Epithelial cell of alveolus of lung (primary cell): Measurements from ENCODE around the gene BCAS4.

DNA sequence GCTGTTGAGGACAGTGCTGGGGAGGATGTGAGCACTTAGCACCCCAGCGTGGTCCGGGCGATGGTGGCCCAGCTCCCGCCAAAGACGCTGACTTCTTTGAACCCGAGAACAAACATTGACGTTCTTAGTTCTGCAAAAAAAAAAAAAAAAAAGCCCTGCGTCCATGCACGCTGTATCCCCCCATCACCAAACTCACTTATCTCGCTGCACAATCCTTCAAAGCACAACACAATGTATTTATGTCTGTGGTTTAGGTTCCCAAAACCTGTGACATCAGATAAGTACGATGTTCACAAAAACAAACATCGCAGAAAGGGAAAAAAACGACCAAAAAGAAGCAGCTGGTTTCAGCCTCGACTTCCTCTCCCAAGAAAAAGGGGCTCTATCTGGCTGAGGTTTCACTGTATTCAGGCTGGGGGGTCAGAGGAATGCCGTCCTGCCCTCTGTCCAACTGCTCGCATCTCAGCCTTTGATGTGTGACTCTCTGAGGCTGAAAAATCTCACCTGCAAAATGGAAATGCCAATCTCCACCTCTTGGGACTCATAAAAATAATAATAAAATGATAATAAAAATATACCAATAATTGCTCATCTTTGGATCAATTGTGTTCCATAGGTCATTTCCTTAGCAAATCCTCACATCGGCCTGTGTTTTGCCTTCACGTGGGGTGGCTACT lies 123.6 kb upstream of the PTPN1 start:
- RAMPAGE, long total RNA: no peak
- RRBS: no CpG with 5 or more reads among the region's 18 CpGs

- RAMPAGE, long total RNA: no peak
- RRBS: no CpG with 5 or more reads among the region's 1 CpG
Measured at GRCh38 chr20:50405689-50406138, 104.5 kb upstream of the PTPN1 start.

DNA sequence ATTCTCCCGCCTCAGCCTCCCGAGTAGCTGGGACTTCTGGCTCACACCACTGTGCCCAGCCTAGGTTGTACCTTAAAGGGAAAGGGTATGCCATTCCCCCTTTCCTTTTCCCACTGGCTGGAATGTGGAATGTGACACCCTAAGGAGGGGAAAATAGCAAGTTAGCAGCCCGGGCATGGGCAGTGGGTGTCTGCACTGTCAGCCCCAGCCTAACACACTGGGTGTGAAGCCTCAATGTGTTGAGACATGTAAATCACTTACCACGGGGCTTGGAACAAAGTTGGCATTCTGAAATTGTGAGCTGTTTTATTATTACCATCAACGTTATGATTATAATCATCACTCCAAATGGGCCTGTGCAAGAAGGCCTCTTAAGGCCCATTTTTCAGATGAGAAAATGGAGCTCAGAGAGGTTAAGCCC lies 80.7 kb upstream of the PTPN1 start:
- RAMPAGE, long total RNA: no peak
- RRBS: no CpG with 5 or more reads among the region's 5 CpGs

DNA sequence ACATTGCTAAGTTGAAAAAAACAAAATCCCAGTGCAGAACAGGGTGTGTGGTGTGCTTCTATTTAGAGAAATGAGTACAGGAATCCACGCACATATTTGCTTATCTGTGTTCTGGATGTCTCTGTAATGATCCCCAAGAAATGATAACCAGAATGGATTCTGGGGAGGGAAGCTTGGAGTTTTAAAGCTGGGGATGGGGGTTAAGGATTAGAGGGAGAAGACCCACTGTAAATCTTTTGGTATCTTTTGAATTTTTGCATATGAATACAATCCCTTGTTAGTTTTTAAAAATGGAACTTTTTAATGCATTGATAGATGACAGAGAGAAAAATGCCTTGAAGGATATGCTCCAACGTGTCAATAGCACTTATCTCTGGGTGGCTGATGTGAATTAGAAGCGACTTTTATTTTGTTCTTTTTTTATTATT lies 47.6 kb upstream of the PTPN1 start:
- RAMPAGE, long total RNA: no peak
- RRBS: no CpG with 5 or more reads among the region's 3 CpGs

GRCh38 chr20:50516406-50517090 lies 6.4 kb downstream of the PTPN1 start:
- RAMPAGE, long total RNA: no peak
- RRBS: no CpG with 5 or more reads among the region's 4 CpGs

GRCh38 chr20:50561166-50562109 lies 51.3 kb downstream of the PTPN1 start:
- RAMPAGE, long total RNA: no peak
- RRBS: no CpG with 5 or more reads among the region's 21 CpGs

DNA sequence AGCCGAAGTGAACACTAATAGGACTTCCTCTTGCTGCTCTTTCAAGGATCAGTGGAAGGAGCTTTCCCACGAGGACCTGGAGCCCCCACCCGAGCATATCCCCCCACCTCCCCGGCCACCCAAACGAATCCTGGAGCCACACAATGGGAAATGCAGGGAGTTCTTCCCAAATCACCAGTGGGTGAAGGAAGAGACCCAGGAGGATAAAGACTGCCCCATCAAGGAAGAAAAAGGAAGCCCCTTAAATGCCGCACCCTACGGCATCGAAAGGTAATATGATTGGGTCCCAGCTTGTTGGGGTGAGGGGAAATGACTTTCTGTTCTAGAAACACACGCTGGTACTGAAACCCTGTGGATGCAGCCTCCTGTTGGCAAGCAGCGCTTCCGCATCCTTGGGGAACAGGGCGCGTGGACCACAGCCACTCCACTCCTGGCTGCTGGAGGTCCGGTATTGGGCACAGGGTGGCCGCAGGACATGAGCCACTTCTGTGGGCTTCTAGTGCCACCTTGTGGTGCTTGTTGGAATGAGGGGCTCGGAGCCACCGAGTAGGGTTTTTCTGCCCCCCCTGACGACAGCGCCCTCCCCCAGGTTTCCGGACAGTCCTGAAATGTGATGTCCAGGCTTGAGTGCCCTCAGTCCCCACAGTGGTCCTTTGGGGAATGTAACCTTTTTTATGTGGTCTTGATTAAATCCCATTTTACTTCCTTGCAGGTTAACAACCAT lies 69.6 kb downstream of the PTPN1 start:
- RAMPAGE, long total RNA: no peak
- RRBS: no CpG with 5 or more reads among the region's 20 CpGs

DNA sequence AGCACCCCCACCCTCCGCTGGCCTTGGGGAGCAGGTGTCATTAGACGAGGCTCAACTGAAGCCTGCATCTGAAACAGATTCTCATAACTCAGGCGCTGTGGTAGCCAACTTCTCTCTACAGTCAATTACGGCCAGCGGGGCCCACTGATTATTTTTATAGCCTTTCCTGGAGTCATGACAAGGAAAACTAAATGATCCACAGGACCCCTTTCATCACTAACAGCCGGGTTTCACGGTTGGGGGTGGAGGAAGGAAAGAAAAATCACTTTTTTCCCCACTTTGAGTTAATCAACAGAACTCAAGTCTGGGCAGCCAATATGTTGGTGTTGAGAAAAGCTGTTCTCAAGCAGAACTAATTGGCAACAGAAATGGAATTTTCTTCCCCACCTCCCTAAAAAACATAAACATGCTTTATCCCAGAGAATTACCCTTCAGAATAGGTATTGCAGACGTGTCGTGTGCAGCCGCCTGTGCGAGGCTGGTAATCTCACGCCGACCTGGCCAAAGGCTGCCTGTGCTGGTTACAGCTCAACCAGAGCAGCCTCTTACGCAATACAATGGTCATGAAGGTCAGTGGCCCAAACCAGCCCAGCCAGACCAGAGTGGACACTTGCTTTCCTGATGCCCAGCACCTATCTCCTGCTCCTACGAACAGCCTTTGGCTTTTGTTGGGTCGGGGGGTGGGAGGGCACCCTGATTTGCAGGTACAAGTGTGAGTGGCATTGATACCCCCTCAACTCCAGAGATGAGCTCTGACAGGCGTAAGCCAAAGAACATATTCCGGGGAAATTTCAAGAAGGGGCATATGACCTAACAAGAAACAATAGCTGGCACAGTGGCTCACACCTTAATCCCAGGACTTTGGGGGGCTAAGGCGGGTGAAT lies 11.0 kb downstream of the RIPOR3 start:
- RAMPAGE, long total RNA: no peak
- RRBS: no CpG with 5 or more reads among the region's 19 CpGs

- RAMPAGE, long total RNA: no peak
- RRBS: no CpG with 5 or more reads among the region's 11 CpGs
Measured at GRCh38 chr20:50689286-50689770, 2.0 kb downstream of the RIPOR3 start.

- RAMPAGE, long total RNA: no peak
- RRBS: no CpG with 5 or more reads among the region's 5 CpGs
Measured at GRCh38 chr20:50732395-50732841, 1.0 kb downstream of the PARD6B start.

DNA sequence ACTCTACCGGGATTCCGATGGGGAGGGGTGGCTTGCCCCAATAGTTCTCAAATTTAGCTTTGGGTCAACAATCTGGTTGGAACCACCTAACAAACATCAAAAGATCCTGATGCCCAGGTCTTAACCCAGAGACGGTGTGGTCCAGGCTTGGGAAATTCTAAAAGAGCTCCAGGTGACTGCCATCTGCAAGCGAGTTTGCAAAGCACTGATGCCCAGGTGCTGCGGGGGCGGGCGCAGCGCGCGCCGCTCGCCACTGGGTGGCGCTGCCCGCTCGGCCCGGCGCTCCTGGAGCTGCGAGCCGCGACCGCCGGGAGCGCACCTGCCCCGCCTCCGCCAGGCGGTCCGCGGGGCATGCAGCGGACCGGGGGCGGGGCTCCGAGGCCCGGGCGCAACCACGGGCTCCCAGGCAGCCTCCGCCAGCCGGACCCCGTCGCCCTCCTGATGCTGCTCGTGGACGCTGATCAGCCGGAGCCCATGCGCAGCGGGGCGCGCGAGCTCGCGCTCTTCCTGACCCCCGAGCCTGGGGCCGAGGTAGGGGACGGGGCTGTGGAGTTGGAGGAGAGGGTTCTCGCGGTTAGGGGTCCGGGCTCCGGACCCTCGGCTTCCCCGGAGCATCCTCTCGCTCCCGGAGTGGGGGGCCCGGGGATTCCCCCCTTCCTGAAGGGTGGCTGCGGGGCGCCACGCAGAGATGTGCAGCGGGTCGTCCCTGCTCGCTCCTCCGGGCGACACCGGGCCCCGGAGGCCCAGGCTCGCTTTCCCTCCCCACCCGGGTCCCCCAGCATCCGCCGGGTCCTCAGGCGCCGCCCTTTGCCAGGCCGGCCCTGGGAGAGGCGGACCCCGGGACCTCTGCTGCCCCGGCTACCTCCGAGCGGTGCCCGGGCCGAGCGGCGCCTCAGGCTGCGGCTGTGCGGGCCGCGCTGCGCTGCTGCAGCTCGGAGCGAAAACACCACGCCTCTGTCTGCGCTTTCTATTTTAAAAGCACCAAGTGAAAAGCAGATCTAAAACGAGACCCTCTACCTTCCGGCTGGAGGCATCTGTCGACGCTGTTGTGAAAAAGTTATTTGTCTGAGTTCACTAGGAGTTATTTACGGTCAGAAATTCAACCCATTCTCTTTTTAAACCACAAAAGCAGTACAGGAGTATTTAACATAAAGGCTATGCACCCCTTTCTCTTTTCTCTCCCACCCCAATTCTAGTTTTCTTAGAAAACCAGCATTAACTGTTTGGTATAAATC lies at the start of gene BCAS4:
BCAS4 (plus strand) TSS at position 419 of the 1,235 bp plus-strand sequence.
- RAMPAGE, long total RNA: no peak
- RRBS: 1% methylated on average over 25 of the region's 101 CpGs

- RAMPAGE, long total RNA: no peak
- RRBS: no CpG with 5 or more reads among the region's 6 CpGs
Measured at GRCh38 chr20:50822056-50822403, 27.2 kb downstream of the BCAS4 start.

DNA sequence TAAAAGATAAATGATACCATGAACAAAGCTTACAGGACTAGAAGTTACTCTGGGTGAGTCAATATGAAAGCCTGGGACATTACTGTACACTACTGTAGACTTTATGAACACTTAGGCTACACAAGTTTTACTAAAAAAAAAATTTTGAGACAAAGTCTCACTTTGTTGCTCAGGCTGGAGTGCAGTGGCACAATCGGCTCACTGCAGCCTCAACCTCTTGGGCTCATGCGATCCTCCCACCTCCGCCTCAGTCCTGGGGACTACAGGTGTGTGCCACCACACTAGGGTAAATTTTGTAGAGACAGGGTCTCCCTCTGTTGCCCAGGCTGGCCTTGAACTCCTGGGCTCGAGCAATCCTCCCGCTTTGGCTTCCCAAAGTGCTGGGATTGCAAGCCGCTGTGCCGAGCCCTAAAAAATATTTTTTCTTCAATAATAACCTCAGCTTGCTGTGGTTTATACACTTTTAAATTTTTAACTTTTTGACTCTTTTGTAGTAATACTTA lies 35.8 kb downstream of the ADNP start:
- RAMPAGE, long total RNA: no peak
- RRBS: no CpG with 5 or more reads among the region's 7 CpGs

GRCh38 chr20:50920963-50922068 lies 9.9 kb downstream of the ADNP start:
- RAMPAGE, long total RNA: no peak
- RRBS: no CpG with 5 or more reads among the region's 6 CpGs

DNA sequence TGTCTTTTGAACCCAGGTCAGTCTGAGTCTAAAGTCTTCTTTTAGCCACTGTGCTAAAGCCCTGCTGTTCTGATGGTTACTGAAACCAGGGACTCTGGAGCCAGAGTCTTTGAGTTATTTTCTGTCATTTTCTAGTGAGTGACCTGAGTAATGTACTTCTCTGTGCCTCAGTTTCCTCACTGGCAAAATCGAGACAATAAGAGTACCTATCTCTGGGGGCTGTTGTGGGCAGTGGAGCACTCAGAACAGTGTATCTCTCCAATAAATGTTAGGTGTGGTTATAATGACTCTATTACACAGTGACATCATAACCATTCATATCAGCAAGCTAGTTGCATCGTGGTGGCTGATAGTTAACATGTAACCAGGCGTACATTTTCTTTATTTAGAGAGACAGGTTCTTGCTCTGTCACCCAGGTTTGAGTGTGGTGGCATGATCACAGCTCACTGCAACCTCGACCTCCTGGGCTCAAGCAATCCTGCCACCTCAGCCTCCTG lies 74.7 kb upstream of the KCNG1 start:
- RAMPAGE, long total RNA: no peak
- RRBS: no CpG with 5 or more reads among the region's 4 CpGs

GRCh38 chr20:51221420-51222606 lies 198.9 kb upstream of the KCNG1 start:
- RAMPAGE, long total RNA: no peak
- RRBS: no CpG with 5 or more reads among the region's 21 CpGs

DNA sequence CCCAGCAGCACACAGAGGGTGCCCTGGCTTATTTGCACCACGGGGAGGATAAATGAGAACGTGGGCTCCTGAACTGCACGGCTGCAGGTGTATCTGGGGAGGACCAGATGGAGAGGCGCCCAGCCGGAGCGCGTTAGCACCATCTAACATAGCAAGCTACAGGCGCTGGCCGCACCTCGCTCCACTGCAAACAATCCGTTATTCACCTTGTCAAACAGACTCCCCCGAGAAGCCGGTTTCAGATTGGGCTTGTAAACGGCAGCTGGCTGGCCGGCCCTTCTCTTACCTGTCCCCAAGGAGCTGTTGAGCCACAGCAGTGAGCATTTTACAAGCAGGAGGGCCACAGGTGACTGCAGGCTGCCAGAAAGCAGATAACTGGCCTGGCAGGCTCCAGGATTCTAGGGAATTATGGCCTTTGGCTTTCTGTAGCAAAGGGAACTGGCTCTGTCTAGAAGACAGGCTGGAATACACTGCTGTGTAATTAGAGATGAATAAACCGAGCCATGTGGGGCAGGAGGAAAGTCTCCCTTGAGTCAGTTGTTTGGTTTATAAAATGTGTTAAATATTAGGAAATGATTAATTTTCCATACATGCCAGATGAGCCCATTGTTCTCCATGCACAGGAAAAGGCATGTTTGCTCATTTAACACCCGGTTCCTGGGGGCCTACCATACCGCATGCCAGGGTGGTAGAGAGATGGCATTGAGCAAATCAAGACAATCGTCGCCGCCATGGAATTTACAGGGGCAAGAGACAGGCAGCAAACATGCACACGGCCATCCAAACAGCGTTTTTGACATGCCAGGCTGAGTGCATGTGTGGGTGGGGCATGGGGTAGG lies 159.4 kb downstream of the NFATC2 start:
- RAMPAGE, long total RNA: no peak
- RRBS: 78% methylated on average over 3 of the region's 23 CpGs

- RAMPAGE, long total RNA: no peak
- RRBS: no CpG with 5 or more reads among the region's 15 CpGs
Measured at GRCh38 chr20:51428334-51428686, 114.2 kb downstream of the NFATC2 start.

DNA sequence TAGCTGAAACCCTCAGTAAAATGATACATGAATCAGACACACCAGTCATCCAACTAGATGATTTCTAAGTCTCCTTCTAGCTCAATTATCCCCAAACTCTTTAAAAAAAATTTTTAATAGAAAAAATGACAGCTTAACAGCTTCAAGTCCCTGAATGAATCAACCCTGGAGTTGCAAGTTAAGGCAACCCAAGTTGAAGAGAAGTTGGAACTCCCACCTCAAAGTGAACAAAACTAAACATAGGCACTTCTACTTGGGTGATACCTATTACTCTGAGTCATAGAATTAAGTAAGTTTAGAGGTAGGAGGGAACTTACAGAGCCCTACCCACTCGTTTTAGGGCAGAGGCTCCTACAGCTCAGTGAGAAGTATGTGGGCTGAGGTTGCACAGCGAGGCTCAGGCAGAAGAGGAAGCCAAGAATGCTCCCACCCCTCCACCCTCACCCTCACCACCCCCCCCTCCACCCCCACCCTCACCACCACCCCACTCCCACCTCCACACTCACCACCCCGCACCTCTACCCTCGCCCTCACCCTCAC lies 42.3 kb downstream of the NFATC2 start:
- RAMPAGE, long total RNA: no peak
- RRBS: no CpG with 5 or more reads among the region's 4 CpGs

GRCh38 chr20:51525549-51526591 lies 16.6 kb downstream of the NFATC2 start:
- RAMPAGE, long total RNA: no peak
- RRBS: no CpG with 5 or more reads among the region's 24 CpGs